Endometrial microvascular endothelial cells (primary cell): ENCODE measurements around the gene OSGEPL1.

- RAMPAGE, long total RNA: no peak
Measured at GRCh38 chr2:189524611-189525247, 55.9 kb downstream of the SLC40A1 start.

GRCh38 chr2:189661916-189662397, 698 bp downstream of the ASDURF start:
- RAMPAGE, long total RNA: no peak

- RAMPAGE, long total RNA: start-site peak on the minus strand at chr2:189762743-189762795, 17 and 31 reads in 2 replicates
Measured at GRCh38 chr2:189762122-189763038, at the start of gene OSGEPL1. Gene OSGEPL1, minus strand, starts transcription at chr2:189762792.

- RAMPAGE, long total RNA: no peak
Measured at GRCh38 chr2:190469601-190470237, 61.6 kb downstream of the MFSD6 start.

DNA sequence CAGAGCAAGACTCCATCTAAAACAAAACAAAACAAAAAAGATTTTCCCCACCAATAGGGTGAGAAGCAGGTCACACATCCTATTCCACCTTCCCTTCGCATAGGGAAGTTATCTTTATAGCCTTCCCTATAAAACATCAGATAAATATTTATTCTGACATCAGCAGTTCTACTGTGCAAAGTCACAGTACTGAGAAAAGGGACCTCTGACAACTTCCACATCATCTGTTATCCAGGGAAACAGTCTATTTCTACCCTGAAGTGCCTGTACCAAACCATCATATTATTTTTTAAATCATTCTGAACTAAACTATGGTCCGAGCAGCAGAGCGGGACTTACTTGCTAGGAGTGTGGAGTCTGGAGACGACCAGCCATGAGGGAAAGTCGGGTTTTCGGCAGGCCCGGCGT, 24.5 kb downstream of the NEMP2 start:
- RAMPAGE, long total RNA: no peak

DNA sequence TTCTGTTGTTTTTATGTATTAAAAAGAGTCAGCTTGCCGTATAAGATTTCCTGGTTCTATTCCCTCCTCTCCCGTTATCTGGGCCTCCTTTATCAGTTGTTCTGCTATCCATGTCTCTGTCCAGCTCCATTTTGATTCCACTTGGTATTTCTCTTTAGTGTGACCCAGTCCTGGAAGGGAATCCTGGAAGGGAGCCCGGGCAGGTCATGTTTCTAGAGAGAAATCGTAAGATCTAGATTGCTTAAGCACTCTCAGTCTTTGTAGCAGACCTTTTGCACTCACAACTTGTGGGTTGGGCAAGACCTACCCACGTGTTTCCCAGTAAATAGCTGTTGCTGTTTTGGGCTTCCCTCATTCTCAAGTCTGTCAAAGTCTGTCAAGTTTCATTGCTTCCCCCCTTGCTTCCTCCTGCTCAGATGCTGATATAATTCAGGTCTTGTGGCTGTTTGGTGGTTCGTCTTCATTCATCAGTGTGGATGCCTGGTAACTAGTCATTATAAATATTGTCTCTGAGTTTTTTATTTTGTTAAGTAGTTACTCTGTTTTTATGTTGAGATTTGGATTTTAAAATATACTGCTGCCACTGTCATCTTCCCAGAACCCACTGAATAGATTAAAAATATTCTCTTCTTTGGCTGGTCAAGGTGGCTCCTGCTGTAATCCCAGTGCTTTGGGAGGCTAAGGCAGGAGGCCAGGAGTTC, 17.4 kb upstream of the NEMP2 start:
- RAMPAGE, long total RNA: no peak

GRCh38 chr2:190650064-190650524, 1.2 kb downstream of the NAB1 start:
- RAMPAGE, long total RNA: no peak

- RAMPAGE, long total RNA: no peak
Measured at GRCh38 chr2:190655453-190656124, 6.7 kb downstream of the NAB1 start.

DNA sequence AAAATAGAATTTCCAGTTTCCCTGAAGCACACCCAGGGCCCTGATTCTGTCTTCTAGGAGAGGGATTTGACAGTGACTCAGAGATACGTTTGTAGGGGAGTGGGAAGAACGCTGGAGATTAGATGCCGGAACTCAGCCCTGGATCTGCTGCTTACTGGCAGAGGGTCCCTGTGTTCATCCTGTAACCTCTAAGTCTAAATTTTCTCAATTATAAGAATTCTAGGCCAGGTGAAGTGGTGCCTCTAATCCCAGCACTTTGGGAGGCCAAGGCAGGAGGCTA, 74.9 kb downstream of the NAB1 start:
- RAMPAGE, long total RNA: no peak

DNA sequence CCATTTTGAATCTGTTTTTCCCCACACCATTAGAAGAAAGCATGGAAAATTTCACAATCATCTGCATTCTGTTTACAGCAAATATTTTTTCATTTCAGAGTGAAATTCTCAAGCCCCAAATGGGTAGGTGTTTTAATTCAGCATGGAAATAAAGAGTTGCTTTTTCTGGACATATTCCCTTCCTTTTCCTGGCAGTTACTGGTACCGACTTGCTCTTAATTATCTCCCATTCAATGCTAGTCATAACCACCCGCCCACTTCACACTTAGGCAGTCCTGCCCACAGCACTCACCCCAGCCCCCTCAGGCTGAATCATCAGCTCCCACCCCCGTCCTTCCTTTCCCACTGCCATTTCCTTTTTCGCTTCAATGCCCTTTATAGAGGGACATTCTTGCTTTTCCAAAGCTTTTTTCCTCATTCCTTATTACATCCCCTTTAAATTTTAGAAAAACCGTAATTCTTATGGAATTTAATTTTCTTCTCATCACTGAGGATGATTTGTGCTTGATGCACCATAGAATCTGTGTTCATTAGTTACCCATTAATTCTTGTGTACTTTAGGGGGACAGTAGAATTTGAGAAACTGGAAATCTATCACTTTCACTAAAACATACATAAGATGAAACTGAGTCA, 89.0 kb upstream of the GLS start:
- RAMPAGE, long total RNA: no peak

- RAMPAGE, long total RNA: no peak
Measured at GRCh38 chr2:190841615-190842158, 38.9 kb upstream of the GLS start.

DNA sequence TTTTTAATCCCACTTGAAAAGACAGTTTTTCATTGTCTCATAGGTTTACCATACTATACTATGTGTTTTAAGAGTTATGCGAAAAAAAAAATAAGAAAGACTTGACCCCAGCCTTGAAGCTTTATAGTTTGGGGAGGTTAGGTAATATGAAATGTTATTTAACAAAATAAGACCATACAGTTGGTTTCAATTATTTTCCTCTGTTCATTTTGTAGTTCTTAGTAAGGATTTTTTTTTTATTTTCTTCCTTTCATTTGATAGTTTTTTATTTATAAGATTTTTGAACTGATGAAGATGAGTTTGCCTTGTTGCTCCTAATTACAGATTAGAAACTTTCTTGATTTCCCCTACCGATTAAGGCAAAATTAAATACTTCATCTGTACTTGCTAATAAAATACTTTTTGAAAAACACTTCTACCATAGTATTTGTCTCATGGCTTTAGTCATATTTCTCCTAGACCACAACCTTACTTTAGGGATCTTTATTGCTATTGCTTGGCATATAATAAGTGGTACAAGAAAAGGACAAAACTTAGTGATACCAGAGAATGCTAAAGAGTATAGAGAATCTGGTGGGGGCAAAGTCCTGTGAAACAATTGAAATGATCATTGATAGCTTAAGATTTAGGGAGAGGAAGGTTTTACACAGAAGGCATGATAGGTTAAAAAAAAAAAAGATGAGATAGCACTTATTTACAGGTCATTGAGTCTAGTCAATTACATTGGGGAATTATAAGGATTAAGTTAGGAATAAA, 10.4 kb downstream of the GLS start:
- RAMPAGE, long total RNA: no peak

- RAMPAGE, long total RNA: no peak
Measured at GRCh38 chr2:190933577-190934230, 53.1 kb downstream of the GLS start.

DNA sequence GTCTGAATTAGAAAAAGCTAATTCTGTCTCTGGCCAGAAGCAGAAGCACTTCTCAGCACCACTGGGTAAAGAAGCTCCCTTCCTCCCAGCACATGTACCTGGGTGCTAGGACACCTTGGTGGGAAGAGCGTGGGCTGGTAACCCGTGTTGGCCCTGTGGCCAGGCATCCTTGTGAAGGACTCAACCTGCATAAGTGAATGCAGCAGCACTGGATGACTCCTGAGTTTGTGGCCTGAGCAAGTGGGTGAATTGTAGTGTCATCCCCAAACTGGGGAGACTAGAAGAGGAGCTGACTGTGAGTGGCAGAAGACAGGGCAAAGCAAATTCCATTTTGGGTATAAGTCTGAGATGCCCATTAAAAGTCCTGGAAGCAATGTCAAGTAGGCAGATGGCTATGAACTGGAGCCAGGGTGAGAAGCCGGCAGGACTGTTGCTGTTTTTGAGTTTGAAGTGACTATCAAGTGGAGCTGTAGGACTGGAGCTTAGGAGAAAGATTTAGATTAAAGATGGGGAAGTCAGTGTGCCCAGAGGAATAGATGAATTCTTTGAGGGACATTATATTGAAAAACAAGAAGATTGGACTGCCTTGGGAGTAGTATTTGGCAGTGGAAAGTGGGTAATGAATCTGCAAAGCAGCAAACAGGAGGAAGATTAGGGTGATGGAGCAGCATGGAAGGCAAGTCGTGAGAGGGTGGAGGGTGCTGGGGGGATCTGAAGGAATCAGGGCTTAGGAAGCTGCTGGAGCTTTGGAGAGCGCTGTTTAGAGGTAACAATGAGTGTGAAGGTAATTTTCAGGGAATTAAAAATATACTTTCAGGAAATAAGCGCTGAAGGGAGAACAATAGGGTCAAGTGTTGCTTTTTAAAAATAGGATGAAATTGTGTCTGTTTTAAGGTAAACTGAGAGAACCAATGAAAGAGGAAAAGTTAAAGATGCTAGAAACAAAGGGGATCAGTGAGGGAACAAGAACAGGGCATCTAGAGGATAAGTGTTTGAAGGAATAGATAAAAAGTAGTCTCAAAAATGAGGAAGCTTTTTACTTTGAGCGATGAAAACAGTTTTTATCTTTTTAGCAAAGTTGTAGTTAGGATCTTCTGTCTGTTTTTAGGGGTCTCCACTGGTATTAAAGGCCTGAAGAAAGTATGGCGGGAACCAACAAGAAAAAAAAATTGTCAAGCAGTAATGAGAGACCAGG, 63.0 kb downstream of the STAT1 start:
- RAMPAGE, long total RNA: no peak

DNA sequence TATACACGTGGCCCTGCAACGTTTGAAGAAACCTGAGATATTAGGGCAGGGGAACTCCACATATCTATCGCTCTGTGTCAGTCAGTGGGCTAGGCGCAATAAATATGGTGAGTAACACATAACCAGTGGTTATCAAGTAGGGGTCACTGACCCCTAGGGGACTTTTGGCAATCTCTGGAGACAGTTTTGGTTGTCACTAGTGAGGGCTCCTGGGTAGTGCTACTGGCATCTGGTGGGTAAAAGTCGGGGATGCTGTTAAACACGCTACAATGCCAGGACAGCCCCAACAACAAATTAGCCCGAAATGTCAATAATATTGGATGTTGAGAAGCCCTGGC, 14.8 kb downstream of the STAT1 start:
- RAMPAGE, long total RNA: no peak

GRCh38 chr2:191115094-191115919, 35.5 kb downstream of the STAT4 start:
- RAMPAGE, long total RNA: no peak

DNA sequence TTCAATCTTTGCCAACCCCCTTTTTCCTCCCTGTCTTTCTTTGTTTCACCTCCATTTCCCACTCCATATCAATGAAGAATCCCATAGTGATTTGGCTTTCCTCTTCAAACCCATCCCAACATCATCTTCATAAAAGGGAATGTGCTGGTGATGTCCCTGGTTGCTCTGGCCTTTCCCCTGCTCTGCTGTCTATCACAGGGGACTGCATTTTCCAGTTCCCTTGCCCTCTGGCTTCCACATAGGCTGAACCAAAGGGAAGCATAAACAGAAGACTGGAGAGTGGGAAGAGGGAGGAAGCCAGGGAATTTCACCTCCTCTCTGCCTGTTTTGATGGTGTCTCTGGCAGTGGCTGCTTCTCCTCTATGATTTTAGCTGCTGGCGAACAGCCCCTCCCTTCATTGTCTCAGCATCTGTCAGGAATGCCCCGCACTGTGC, 12.5 kb upstream of the MYO1B start:
- RAMPAGE, long total RNA: no peak

GRCh38 chr2:191265715-191266499, 20.7 kb downstream of the MYO1B start:
- RAMPAGE, long total RNA: no peak

DNA sequence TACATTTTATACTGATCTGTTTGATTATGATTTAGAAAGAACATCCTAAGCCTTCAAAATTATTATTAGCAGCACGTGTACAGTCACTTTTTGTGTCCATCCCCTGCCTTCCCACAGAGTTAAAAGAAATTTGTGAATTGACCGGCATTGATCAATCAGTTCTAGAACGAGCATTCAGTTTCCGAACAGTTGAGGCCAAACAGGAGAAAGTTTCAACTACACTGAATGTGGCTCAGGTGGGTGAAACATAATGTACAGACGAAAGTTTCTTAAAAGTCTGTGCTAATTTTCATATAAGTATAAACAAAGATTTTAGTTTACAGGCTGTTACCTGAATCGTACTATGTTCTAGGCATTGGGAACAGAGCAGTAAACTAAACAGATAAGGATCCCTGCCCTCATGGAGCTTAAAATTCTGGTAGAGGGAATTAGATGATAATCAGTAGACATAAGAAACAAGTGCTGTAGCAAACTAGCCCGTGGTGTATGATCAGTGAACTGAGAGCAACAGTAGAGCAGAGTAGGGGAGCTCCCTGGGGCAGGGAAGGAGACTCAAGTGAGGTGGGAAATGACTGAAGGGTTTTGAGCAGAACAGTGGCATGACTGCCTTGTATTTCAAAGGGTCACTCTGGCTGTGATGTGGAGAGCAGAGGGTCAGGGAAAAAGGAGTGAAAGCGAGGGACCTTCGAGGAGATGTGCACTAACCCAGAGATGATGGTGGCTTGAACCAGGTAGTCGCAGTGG, 119.0 kb downstream of the MYO1B start:
- RAMPAGE, long total RNA: no peak

DNA sequence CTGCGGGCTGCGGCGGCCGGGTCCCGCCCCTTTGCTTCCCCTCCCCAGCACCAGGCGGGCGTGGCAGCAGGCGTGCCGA, 105 bp upstream of the NABP1 start:
- RAMPAGE, long total RNA: no peak